GM12878 (cell line): ENCODE data around the gene SIGLEC11.

DNA sequence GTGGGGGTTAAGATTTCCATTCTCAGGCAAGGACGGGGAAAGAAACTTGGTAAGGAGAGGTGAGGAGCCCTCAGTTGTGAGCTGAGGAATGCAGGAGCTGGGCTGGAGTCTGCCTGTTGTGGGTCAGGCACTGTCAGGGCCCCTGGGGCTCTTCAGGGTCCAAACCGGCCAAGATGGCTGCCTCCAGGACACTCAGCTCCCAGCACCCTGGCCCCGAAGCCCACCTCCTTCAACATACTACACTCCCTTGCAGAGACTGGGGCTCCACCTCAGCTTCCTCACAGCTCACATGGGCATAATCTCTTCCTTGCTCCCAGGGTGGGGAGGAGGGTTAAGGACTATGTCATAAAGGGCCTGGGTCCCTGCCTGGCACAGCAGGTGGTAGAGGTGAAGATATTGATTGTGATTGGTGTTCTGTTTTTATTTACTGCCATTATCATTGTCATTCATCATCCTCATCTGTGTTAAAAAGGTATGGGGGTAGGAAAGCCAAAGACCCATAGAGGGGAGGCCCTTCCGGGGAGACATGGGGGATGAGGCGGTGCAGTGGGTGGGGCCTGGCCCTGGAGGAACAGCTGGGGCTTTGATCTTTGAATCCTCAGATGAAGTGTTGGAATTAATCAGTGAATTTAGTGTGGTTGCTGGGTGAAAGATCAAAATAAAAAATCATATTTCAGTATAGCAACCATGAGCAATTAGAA is 7.6 kb downstream of the PTH2 start:
- RAMPAGE, long total RNA, result no peak
- RRBS, 2 experiments, result no CpG with 5 or more reads among the region's 5 CpGs
CAGE:
- cytosol, long polyA minus RNA, result no peak
- cytosol, long polyA plus RNA, result no peak
- long polyA plus RNA, result no peak
- nucleolus, long total RNA, result no peak
- nucleus, long polyA plus RNA, result no peak
- nucleus, long total RNA, result no peak

DNA sequence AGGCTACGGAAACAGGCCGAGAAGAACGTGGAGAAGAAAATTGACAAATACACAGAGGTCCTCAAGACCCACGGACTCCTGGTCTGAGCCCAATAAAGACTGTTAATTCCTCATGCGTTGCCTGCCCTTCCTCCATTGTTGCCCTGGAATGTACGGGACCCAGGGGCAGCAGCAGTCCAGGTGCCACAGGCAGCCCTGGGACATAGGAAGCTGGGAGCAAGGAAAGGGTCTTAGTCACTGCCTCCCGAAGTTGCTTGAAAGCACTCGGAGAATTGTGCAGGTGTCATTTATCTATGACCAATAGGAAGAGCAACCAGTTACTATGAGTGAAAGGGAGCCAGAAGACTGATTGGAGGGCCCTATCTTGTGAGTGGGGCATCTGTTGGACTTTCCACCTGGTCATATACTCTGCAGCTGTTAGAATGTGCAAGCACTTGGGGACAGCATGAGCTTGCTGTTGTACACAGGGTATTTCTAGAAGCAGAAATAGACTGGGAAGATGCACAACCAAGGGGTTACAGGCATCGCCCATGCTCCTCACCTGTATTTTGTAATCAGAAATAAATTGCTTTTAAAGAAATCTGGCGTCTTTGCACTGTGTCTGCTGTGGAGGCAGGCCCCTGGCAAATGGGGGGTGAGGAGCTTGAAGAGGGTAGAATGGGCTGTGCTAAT is 4.4 kb upstream of the RPS11 start:
- RAMPAGE, long total RNA, result no peak
- RRBS, 2 experiments, result no CpG with 5 or more reads among the region's 10 CpGs
CAGE:
- cytosol, long polyA minus RNA, result start-site peak on the plus strand centred at position 522 of the sequence, 16 bp wide, 95 reads
- cytosol, long polyA plus RNA, result start-site peak on the minus strand centred at position 539 of the sequence, 11 bp wide, 8 and 7 reads in 2 replicates
- long polyA plus RNA, result no peak
- nucleolus, long total RNA, result no peak
- nucleus, long polyA plus RNA, result no peak
- nucleus, long total RNA, result no peak

GRCh38 chr19:49493151-49493612 is 3.1 kb upstream of the RPS11 start:
- RAMPAGE, long total RNA, result no peak
- RRBS, 2 experiments, result no CpG with 5 or more reads among the region's 11 CpGs
CAGE:
- cytosol, long polyA minus RNA, result no peak
- cytosol, long polyA plus RNA, result no peak
- long polyA plus RNA, result no peak
- nucleolus, long total RNA, result no peak
- nucleus, long polyA plus RNA, result no peak
- nucleus, long total RNA, result no peak

- RAMPAGE, long total RNA, result no peak
- RRBS, 2 experiments, result no CpG with 5 or more reads among the region's 24 CpGs
CAGE:
- cytosol, long polyA minus RNA, result no peak
- cytosol, long polyA plus RNA, result no peak
- long polyA plus RNA, result no peak
- nucleolus, long total RNA, result no peak
- nucleus, long polyA plus RNA, result no peak
- nucleus, long total RNA, result no peak
Observed at GRCh38 chr19:49497834-49498794, 1.9 kb downstream of the RPS11 start.

GRCh38 chr19:49513754-49514172 is 1.3 kb downstream of the FCGRT start:
- RAMPAGE, long total RNA, result no peak
- RRBS, 2 experiments, result no CpG with 5 or more reads among the region's 13 CpGs
CAGE:
- cytosol, long polyA minus RNA, result no peak
- cytosol, long polyA plus RNA, result no peak
- long polyA plus RNA, result no peak
- nucleolus, long total RNA, result no peak
- nucleus, long polyA plus RNA, result no peak
- nucleus, long total RNA, result no peak

- RAMPAGE, long total RNA, result no peak
- RRBS, 2 experiments, result no CpG with 5 or more reads among the region's 33 CpGs
CAGE:
- cytosol, long polyA minus RNA, result no peak
- cytosol, long polyA plus RNA, result no peak
- long polyA plus RNA, result no peak
- nucleolus, long total RNA, result no peak
- nucleus, long polyA plus RNA, result no peak
- nucleus, long total RNA, result no peak
Observed at GRCh38 chr19:49528111-49528889, 497 bp downstream of the RCN3 start.

DNA sequence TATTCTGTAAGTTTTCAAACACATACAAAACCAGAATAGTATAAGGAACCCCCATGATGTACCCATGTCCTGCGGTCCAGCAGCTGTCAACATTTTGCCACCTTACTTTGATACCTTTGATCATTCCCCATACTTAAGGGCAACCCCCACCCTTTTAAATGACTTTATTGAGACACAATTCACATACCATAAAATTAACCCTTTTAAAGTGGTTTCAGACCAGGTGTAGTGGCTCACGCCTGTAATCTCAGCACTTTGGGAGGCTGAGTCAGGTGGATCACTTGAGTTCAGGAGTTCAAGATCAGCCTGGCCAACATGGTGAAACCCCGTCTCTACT is 19.0 kb downstream of the NOSIP start:
- RAMPAGE, long total RNA, result no peak
- RRBS, 2 experiments, result no CpG with 5 or more reads among the region's 3 CpGs
CAGE:
- cytosol, long polyA minus RNA, result no peak
- cytosol, long polyA plus RNA, result no peak
- long polyA plus RNA, result no peak
- nucleolus, long total RNA, result no peak
- nucleus, long polyA plus RNA, result no peak
- nucleus, long total RNA, result no peak

GRCh38 chr19:49592681-49593238 is 1.8 kb downstream of the PRR12 start:
- RAMPAGE, long total RNA, result no peak
- RRBS, 2 experiments, result no CpG with 5 or more reads among the region's 22 CpGs
CAGE:
- cytosol, long polyA minus RNA, result no peak
- cytosol, long polyA plus RNA, result no peak
- long polyA plus RNA, result no peak
- nucleolus, long total RNA, result no peak
- nucleus, long polyA plus RNA, result no peak
- nucleus, long total RNA, result no peak

- RAMPAGE, long total RNA, result no peak
- RRBS, 2 experiments, result 76 to 93% methylated on average over 8 to 14 of the region's 48 CpGs
CAGE:
- cytosol, long polyA minus RNA, result no peak
- cytosol, long polyA plus RNA, result no peak
- long polyA plus RNA, result no peak
- nucleolus, long total RNA, result no peak
- nucleus, long polyA plus RNA, result no peak
- nucleus, long total RNA, result no peak
Observed at GRCh38 chr19:49594444-49595188, 3.6 kb downstream of the PRR12 start.

DNA sequence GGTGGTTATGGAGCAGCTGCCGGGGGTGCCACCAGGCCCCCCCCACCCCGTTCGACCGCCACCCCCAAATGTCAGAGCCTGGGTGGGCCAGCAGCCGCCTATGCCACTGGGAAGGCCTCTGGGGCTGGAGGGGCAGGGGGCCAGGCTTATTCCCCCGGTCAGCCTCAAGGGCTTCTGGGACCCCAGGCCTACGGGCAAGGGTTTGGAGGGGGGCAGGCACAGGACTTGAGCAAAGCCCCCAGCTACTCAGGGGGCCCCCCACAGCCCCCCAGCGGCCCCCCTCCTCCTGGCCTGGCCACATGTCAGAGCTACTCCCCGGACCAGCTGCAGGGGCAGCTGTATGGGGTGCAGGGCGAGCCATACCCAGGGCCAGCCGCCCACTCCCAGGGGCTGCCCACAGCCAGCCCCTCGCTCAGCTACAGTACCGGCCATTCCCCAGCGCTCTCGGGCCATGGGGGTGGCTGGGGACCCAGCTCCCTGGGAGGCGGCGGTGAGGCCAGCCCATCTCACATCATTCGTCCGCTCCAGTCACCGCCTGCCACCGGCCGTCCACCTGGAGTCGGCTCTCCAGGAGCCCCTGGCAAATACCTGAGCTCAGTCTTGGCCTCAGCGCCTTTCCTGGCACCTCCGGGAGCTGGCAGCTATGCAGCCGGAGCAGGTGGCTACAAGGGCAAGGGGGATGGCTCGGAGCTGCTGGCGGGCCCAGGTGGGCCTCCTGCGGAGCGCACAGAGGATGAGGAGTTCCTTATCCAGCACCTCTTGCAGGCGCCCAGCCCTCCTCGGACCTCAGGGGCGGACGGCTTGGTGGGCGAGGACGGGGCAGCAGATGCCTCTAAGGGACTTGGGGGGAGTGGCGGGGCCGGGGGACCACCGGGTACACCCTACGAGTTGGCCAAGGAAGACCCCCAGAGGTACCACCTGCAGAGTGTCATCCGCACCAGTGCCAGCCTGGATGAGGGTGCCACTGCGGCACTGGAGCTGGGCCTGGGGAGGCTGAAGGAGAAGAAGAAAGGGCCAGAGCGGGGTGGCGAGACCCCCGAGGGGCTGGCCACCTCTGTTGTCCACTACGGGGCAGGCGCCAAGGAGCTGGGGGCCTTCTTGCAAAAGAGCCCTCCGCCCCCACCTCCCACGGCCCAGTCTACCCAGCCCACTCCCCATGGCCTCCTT is 4.9 kb downstream of the PRR12 start:
- RAMPAGE, long total RNA, result no peak
- RRBS, 2 experiments, result 91 to 97% methylated on average over 5 to 11 of the region's 49 CpGs
CAGE:
- cytosol, long polyA minus RNA, result no peak
- cytosol, long polyA plus RNA, result no peak
- long polyA plus RNA, result no peak
- nucleolus, long total RNA, result no peak
- nucleus, long polyA plus RNA, result no peak
- nucleus, long total RNA, result no peak

GRCh38 chr19:49856401-49857109 is 10.8 kb downstream of the PNKP start:
- RAMPAGE, long total RNA, result no peak
- RRBS, 2 experiments, result no CpG with 5 or more reads among the region's 26 CpGs
CAGE:
- cytosol, long polyA minus RNA, result no peak
- cytosol, long polyA plus RNA, result no peak
- long polyA plus RNA, result no peak
- nucleolus, long total RNA, result no peak
- nucleus, long polyA plus RNA, result no peak
- nucleus, long total RNA, result no peak

- RAMPAGE, long total RNA, result no peak
- RRBS, 2 experiments, result 2 to 3% methylated on average over 2 of the region's 25 CpGs
CAGE:
- cytosol, long polyA minus RNA, result no peak
- cytosol, long polyA plus RNA, result start-site peak on the plus strand at chr19:49897973-49898009, 5 and 6 reads in 2 replicates
- long polyA plus RNA, result no peak
- nucleolus, long total RNA, result no peak
- nucleus, long polyA plus RNA, result no peak
- nucleus, long total RNA, result no peak
Observed at GRCh38 chr19:49897323-49898123, 836 bp upstream of the IL4I1 start.

DNA sequence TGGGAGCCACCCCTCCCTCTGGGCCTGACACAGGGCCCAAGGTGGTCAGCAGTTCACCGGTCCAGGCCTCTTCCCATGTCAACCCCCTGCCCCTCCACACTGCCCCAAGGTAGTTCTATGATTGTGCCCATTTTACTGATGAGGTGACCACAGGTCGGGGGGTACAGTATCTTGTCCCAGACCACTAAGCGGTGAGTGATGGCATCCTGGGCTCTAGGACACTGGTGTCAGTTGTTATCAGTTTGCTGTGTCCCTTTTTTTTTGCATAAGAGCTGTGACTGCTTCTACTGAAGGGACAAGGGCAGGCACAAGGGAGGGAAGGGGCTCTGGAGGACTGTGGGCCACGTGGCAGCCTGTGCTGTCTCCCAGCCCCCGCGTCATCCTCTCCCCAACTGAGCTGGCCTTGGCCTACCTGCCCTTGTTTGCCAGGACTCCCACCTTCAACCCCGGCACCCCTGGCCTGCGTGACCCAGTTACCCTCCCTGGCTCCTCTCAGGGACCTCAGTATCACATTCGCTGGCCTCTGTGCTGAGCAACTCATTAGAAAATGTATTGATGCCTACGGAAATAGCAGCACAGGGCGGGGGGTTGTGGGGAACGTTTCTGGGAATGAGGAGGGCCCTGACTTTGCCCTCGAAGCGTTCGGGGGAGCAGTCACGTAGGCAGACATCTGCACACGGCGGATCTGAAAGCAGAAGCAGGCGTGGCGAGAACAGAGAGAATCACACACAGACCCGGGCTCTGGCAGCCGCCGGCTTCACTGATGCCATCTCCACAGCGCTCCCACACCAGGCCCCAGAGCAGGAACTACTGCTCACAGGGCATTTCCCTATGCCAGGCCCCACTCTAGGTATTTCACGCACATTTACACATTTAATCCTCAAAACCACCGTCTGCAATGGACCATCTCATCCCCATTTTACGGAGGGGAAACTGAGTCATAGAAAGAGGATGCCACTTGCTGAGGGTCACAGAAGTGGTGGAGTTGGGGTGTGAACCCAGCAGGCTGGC is 5.9 kb upstream of the ATF5 start:
- RAMPAGE, long total RNA, result no peak
- RRBS, 2 experiments, result 96 to 98% methylated on average over 1 of the region's 27 CpGs
CAGE:
- cytosol, long polyA minus RNA, result no peak
- cytosol, long polyA plus RNA, result no peak
- long polyA plus RNA, result no peak
- nucleolus, long total RNA, result no peak
- nucleus, long polyA plus RNA, result no peak
- nucleus, long total RNA, result no peak

DNA sequence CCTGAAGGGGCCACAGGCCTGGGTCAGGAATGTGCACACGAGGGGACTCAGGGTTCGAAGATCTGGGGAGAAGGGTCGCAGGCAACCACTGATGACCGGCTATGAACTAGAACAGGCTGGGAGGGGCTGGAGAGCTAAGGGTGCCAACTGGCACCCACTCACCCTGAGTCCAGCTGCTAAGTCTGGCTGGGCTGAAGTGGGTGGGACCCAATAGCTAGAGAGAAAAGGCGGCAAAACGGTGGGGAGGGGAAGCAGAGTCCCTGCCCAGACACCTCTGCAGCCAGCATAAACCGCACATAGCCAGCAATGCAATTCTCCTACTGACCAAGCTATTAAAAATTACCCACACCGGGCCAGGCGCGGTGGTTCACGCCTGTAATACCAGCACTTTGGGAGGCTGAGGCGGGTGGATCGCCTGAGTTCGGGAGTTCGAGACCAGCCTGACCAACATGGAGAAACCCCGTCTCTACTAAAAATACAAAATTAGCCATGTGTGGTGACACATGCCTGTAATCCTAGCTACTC is 4.3 kb upstream of the ATF5 start:
- RAMPAGE, long total RNA, result no peak
- RRBS, 2 experiments, result no CpG with 5 or more reads among the region's 16 CpGs
CAGE:
- cytosol, long polyA minus RNA, result no peak
- cytosol, long polyA plus RNA, result no peak
- long polyA plus RNA, result no peak
- nucleolus, long total RNA, result no peak
- nucleus, long polyA plus RNA, result no peak
- nucleus, long total RNA, result no peak

- RAMPAGE, long total RNA, result no peak
- RRBS, 2 experiments, result no CpG with 5 or more reads among the region's 5 CpGs
CAGE:
- cytosol, long polyA minus RNA, result no peak
- cytosol, long polyA plus RNA, result no peak
- long polyA plus RNA, result no peak
- nucleolus, long total RNA, result no peak
- nucleus, long polyA plus RNA, result no peak
- nucleus, long total RNA, result no peak
Observed at GRCh38 chr19:49961034-49961273, at the start of gene SIGLEC11. SIGLEC11 (minus strand) TSS chr19:49961172.

- RAMPAGE, long total RNA, result no peak
- RRBS, 2 experiments, result no CpG with 5 or more reads among the region's 3 CpGs
CAGE:
- cytosol, long polyA minus RNA, result no peak
- cytosol, long polyA plus RNA, result no peak
- long polyA plus RNA, result no peak
- nucleolus, long total RNA, result no peak
- nucleus, long polyA plus RNA, result no peak
- nucleus, long total RNA, result no peak
Observed at GRCh38 chr19:49997856-49998193, 27.3 kb downstream of the VRK3 start.

- RAMPAGE, long total RNA, result no peak
- RRBS, 2 experiments, result 5 to 10% methylated on average over 19 of the region's 56 CpGs
CAGE:
- cytosol, long polyA minus RNA, result no peak
- cytosol, long polyA plus RNA, result no peak
- long polyA plus RNA, result no peak
- nucleolus, long total RNA, result no peak
- nucleus, long polyA plus RNA, result no peak
- nucleus, long total RNA, result no peak
Observed at GRCh38 chr19:50147308-50148637, 15.3 kb downstream of the IZUMO2 start.

DNA sequence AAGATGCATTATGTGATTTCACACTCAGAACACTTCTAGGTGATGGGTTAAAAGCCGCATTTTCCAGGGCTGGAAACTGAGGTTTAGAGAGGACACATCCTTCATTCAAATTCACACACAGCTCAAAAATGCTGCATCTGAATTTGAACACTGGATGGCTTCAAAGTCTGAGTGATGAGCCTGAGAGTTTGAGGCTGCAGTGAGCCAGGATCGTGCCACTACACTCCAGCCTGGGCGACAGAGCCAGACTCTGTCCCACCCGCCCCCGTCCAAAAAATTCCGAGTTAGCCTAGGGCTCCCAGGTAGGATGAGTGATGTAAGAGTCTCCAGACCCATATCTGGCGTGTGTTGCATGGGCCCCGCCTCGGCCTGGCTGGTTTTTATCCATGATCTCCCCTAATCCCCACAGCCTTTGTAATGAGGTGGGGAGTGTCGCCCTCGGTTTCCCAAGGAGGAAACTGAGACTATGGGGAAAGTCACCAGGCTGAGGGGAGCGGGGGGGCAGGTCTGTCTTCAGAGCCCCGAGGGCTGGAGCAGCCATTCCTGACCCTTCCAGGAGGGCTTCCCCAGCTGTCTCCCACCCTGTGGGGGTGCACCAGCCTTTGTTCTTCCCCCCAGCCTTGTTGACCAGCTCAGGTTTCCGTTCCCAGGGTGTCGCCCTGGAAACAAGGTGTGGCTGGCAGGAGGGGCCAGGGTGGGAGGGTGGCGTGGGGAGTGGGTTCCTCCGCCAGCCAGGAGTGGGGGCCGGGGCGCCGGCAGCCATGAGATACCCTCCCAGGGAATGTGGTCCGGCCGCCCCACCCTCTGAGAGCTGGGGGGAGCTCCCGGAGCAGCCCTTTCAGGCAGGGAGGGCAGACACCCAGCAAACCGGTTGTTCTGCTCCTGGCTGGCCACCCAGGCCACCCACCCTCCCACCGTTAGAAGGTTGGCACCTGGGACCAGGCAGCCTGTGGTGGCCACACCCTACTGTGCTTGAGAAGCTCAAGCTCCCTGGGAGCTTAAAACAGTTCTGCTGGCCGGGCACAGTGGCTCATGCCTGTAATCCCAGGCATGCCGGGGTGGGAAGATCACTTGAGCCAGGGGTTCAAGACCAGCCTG is 11.5 kb downstream of the MYH14 start:
- RAMPAGE, long total RNA, result no peak
- RRBS, 2 experiments, result 29 to 42% methylated on average over 3 of the region's 27 CpGs
CAGE:
- cytosol, long polyA minus RNA, result no peak
- cytosol, long polyA plus RNA, result no peak
- long polyA plus RNA, result no peak
- nucleolus, long total RNA, result no peak
- nucleus, long polyA plus RNA, result no peak
- nucleus, long total RNA, result no peak

DNA sequence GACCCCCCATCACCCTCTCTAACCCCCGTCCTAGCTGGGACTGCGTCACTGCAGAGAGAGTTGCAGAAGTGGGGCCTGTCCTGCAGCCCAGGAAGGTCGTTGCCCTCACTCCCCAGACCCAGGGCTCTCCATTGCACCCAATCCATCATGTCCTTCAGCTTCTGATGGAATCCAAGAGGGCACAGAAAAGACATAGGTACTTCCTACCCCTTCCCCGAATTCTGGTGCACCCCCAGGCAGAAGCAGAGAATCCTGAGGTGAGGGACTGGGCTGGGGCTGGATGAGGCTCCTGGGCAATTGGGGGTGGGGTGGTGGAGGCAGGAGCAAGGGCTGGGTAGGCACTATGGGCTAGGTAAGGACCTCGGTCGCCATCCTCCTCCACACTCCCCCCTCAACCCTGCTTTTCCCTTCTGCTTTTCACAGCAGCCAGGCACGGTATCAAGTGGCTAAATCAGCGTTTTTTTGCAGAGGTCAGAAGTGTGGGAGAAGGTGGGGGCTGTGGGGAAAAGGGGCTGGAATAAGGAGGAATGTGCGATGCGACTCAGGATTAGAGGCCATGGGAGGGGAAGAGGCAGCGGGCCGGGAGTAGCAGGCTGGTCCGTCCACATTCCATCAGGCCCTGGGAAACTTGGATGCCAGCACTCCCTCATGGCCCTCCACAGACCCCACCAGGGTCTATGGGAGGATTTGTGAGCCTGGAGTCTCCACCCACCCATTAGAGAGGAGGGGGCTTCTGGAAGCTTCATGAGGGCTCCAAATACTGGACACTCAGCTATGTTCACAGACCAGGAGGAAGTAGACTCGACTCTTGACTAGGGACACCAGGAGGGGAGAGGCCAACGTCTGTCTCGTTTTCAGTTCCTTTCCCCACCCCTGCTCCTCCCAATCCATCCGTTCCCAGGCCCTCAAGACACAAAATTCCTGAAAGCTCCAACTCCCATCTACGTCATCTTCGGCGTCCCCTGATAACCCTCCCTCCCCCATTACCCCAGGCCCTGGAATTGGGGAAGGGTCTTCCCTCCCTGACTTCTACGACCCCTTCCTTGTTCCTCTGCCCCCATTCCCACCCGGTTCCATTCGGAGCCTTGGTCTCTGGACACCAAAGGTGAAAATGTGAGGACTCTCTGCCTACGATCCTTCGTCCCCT is 3.1 kb upstream of the KCNC3 start:
- RAMPAGE, long total RNA, result no peak
- RRBS, 2 experiments, result no CpG with 5 or more reads among the region's 25 CpGs
CAGE:
- cytosol, long polyA minus RNA, result no peak
- cytosol, long polyA plus RNA, result no peak
- long polyA plus RNA, result no peak
- nucleolus, long total RNA, result no peak
- nucleus, long polyA plus RNA, result no peak
- nucleus, long total RNA, result no peak